Transverse colon (tissue), 4 donors: ENCODE data around the genes GPRIN3 and UNC5C.

DNA sequence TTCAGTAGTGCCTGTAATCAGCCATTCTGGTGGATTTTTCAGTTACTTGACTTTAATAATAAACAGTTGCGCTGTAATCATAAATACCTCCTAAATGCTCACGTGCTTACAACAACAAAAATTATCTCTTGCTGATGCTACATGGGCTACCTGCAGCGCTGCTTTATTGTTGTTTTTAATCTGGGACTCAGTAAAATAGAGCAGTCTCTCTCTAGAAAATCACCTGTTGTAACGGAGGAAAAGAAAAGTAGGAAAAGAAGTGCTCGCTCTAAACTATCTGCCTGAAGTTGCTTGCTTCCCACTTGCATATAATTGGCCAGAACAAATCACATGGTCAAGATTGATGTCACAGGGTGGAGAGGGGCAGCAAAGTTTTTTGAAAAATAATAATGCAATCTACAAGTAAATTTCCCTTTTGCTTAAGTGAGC lies 8.3 kb upstream of the HERC6 start:
- PRO-cap: no peak
- RAMPAGE, long total RNA, 4 experiments: no peak in any of the 4 experiments

GRCh38 chr4:88756086-88756703 lies 58.6 kb upstream of the NAP1L5 start:
- PRO-cap: no peak
- RAMPAGE, long total RNA, 4 experiments: no peak in any of the 4 experiments

GRCh38 chr4:89000787-89001507 lies 56.0 kb downstream of the FAM13A start:
- PRO-cap: unidirectional peak, plus-strand start at chr4:89001298
- RAMPAGE, long total RNA, 4 experiments: no peak in any of the 4 experiments

- PRO-cap: no peak
- RAMPAGE, long total RNA, 4 experiments: no peak in any of the 4 experiments
Measured at GRCh38 chr4:89284453-89285201, 23.0 kb downstream of the GPRIN3 start.

DNA sequence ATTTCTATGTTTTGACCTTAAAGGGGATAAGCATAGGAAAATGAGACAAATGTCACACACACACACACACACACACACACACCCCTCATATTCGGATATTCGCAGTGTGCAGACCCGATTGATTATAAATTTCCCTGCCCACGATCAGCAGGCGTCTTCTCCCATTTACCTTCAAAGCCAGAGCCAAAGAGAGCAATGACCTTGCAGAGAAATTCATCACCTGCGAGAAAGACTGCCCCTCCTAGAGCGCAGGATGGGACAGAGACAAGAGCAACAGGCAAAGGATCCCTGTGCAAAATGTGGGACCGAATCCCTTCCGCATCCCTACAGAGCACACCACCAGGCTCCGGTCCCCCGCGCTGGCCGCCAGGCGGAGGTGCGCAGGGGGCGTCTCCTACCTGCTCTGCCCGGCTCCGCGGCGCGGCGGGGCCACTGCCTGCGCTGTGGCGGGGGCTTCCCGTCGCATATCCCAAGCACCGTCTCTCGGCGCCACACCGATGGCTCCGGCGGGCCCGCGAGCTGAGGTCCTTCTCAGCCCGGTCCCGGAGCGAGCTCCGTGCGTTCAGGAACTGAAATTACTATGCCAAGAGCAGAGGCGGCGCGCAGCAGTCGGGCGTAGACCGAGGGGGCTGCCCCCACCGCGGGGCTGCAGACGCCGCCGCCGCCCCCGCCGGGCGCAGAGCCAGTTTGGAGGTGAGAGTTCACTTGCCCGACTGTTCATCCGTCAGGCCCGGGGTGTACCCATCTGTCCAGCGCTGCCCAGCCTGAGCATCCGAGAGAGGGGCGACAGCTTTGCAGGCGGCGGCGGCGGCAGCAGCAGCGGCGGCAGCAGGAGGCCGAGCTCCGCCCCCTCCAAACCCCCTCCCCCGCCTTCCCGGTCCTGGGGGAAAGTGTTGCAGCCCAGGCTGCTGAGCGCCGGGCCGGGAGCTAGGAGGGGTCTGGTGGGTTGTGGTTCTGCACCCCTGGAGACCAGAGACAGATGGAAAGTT lies at the start of gene GPRIN3:
GPRIN3 (minus strand) TSS at position 584 of the 989 bp plus-strand sequence.
- PRO-cap: unidirectional peak, plus-strand start at position 246 of the sequence; bidirectional peak, plus-strand start at position 581 of the sequence, minus-strand start at position 549 of the sequence; bidirectional peak, plus-strand start at position 685 of the sequence, minus-strand start at position 689 of the sequence
- RAMPAGE, long total RNA, 4 experiments: start-site peak on the minus strand in 2 of 4 experiments, centred at positions 364 to 806 of the sequence, 6 to 22 reads per replicate

- PRO-cap: no peak
- RAMPAGE, long total RNA, 4 experiments: no peak in any of the 4 experiments
Measured at GRCh38 chr4:89752733-89753452, 84.1 kb downstream of the SNCA start.

GRCh38 chr4:90532772-90532971 lies 405.5 kb downstream of the CCSER1 start:
- PRO-cap: no peak
- RAMPAGE, long total RNA, 4 experiments: no peak in any of the 4 experiments

DNA sequence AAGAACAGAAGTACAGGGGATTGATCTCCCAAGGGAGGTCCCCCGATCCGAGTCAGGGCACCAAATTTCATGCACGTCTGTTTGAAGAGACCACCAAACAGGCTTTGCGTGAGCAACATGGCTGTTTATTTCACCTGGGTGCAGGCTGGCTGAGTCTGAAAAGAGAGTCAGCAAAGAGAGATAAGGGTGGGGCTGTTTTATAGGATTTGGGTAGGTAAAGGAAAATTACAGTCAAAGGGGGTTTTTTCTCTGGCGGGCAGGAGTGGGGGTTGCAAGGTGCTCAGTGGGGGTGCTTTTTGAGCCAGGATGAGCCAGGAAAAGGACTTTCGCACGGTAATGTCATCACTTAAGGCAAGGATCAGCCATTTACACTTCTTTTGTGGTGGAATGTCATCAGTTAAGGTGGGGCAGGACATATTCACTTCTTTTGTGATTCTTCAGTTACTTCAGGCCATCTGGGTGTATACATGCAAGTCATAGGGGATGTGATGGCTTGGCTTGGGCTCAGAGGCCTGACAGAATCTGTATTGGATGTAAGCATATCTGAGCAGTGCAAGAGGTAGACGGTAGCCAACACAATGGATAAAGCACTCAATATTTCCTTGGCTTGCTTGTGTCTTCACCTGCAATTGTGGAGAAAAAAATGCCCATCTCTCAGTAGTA lies 26.5 kb upstream of the GRID2 start:
- PRO-cap: no peak
- RAMPAGE, long total RNA, 4 experiments: no peak in any of the 4 experiments

GRCh38 chr4:93827570-93827943 lies 996 bp upstream of the ATOH1 start:
- PRO-cap: bidirectional peak, plus-strand start at chr4:93827699, minus-strand start at chr4:93827414
- RAMPAGE, long total RNA, 4 experiments: no peak in any of the 4 experiments

GRCh38 chr4:94236759-94237414 lies 29.2 kb downstream of the SMARCAD1 start:
- PRO-cap: no peak
- RAMPAGE, long total RNA, 4 experiments: no peak in any of the 4 experiments

- PRO-cap: no peak
- RAMPAGE, long total RNA, 4 experiments: no peak in any of the 4 experiments
Measured at GRCh38 chr4:94408560-94409540, 42.9 kb upstream of the PDLIM5 start.

DNA sequence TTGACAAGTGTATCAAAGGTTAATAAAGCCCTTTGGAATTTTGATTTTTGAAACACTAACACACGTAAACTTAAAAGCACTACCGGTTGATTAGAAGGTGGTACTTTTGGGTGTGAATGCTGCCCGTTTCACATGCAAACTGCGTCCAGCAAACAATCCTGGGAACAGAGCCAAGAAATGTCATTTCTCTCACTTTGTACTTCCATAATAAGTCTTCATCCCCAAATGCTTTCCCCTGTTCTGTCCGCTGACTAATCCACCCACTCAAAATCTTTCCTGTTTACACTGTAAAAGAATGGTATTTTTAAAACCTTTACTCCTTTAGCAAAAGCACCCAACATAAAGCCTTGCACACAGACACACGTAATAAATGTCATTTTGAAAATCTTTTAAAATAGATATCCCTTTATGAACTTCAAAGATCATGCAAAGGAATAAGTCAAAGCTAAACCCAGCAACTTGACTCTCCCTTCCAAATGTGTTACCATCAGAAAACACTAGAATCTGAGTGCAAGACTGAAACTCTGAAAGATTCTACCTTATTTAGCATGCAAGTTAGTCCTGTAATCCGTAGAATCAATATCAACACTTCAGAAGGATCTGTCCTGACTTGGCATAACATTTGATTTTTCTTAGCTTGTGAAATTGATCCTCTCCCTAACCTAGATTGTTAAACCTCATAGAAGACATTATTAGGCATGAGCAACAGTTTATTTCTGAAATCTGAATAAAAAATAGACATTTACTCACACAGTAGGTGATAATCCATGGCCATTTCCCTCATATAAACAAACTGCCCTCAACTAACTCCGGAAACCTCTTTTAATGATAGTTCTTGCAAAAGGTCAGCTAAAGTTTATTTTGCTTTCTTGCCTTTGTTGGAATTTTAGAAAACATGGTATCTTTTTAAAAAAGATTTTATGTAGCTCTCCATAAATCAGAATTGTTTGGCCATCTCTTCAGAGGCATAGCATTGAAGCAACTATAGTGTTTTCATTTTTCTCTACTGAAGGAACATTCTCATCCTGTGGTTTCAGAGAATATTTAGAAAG lies 38.8 kb upstream of the PDLIM5 start:
- PRO-cap: no peak
- RAMPAGE, long total RNA, 4 experiments: no peak in any of the 4 experiments

- PRO-cap: no peak
- RAMPAGE, long total RNA, 4 experiments: no peak in any of the 4 experiments
Measured at GRCh38 chr4:94558116-94558979, 106.6 kb downstream of the PDLIM5 start.

GRCh38 chr4:94602901-94603419 lies 151.2 kb downstream of the PDLIM5 start:
- PRO-cap: no peak
- RAMPAGE, long total RNA, 4 experiments: start-site peak on the plus strand in 2 of 4 experiments, at chr4:94603141-94603308 at its widest, 5 to 6 reads per replicate

DNA sequence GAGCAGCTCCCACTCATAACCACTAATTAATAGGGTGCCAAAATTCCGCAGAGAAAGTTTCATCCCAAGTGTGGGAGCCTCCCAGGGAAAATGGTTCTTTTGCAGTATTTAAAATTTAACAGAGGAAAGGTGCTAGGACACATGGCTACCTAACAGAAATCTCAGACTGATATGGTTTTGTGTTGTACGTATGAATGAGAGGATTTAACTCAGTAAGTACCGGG lies 88.5 kb upstream of the BMPR1B start:
- PRO-cap: no peak
- RAMPAGE, long total RNA, 4 experiments: no peak in any of the 4 experiments

GRCh38 chr4:95091159-95091783 lies 333.5 kb downstream of the BMPR1B start:
- PRO-cap: no peak
- RAMPAGE, long total RNA, 4 experiments: no peak in any of the 4 experiments

DNA sequence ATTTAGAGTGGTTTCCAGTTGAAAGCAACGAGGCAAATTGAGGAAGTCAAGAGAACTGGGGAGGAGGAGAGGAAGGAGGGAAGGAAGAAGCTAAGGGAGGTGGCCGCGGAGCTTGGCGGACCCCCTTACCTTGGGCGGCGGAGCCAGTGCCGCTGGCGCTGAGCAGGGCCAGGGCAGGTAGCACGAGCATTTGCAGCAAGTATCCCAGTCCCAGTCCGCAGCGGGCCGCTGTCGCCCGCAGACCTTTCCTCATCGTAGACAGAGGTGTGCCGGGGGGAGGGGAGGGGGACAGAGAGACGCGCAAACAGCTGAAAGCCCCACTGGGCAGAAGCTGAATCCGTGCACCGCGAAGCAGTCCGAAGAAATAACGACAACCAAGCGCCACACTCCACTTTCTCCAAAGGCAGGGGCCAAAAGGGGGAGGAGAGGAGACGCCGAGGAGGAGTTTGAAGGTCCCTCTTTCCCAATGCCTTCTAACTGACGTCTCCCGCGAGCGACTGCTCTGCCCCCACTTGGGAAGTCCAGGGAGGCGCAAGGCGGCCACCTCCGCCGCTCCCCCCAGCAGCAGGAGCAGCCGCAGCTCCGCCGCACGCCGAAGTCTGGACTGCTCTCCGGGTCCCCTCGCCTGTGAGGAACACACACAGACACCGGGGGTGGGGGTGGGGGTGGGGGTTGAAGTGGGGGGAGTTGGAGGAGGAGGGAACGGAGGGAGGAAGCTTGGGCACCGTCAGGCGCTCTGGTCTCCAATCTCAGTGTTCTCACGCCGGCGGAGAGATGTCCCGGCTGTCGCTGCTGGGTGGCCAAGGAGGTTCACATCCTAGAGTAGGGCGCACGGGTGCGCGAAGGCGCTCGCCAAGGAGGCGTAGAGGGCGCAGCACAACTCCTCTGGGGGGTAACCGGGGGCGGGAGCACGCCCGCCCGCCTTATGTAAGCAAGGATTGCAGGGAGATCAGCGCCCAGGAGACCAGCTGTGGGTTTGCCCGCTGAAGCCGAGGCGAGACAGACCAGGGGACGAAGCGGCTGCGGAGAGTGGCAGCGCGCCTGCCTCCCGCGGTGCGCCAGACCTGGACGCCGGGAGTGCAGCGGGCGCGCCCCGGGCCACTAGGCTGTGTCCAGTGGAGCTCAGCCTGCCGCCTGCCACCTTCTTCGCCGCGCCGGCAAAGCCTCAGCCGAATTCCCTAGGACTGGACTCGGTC lies at the start of gene UNC5C:
UNC5C (minus strand) TSS at position 369 of the 1,196 bp plus-strand sequence.
- PRO-cap: bidirectional peak, plus-strand start at position 511 of the sequence, minus-strand start at position 366 of the sequence; bidirectional peak, plus-strand start at position 604 of the sequence, minus-strand start at position 606 of the sequence; bidirectional peak, plus-strand start at position 746 of the sequence, minus-strand start at position 794 of the sequence
- RAMPAGE, long total RNA, 4 experiments: start-site peak on the minus strand in 2 of 4 experiments, centred at positions 371 to 390 of the sequence, 23 to 37 reads per replicate

DNA sequence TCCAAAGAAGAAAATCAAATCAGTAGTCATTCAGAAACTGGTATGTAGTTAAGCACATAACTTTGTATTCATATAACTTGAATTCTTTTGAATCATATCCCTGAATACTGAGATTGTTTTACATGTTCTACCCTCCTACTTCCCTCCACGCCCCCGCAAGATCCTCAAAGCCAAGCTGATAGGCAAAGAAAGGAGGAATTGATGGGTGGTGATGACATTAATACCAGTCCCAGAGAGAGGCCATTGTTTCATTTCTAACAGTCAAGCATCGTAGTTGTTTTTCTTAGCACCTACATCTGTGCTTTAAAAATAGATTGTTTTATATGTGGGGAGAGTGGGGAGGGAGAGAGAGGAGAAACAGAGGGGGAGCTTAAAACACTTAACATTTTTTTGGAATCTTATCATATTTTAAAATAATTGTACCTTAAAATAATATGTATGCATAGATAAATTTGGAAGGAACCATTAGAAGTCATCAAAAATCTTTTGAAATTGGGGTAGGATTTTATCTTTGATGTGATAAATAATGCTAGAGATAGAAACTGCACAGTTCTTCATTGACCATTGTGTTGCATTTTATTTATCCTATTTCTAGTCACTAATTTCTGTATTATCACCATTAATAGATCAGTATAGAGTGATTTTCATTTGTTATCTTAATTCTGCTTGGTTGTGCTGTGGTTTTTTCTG lies 32.5 kb downstream of the RAP1GDS1 start:
- PRO-cap: no peak
- RAMPAGE, long total RNA, 4 experiments: no peak in any of the 4 experiments

DNA sequence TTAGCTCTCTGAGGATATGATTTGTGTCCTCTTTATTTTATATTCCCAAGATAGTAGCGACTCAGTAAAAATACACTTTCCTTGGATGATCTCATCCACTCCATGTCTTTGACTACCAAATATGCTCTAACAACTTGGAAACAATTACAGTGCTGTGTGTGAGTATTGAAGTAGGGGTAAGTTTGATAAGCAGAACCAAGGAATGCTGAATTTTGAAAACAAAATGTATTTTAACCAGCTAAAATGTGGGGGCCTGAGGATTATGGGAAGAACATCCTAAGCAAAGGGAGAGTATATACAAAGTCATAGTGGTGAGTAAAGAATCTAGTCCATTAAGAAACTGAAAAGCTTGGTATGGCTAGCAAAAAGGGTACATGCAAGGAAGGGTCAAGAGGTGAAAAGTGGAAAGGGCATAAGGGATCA lies 54.1 kb downstream of the RAP1GDS1 start:
- PRO-cap: no peak
- RAMPAGE, long total RNA, 4 experiments: start-site peak on the plus strand in 1 of 4 experiments, centred at position 366 of the sequence, 17 reads per replicate

DNA sequence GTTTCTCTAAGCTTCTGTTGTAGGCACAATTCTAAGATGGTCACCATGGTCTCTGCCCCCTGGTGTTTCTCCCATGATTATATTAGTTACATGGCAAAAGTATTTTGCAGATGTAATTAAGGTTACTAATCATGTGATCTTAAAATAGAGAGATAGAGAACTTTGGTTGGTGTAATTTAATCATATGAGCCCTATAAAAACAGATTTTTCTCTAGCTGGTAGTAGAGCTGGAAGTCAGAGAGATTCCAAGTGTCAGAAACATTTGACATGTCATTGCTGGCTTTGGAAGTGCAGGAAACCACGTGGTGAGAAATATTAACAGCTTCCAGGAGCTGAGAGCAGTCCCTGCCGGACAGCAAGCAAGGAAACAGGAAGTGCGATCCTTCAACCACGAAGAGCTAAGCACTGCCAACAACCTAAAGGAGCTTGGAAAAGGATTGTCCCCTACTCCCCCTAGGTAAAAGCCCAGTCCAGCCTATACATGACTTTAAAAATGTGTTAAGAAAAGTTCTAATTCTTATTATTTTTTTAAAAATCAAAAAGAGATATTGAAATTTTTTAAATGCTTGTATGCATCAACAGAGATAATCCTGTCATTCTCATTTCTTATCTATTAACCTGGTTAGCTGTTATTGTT lies 89.7 kb downstream of the EIF4E start:
- PRO-cap: no peak
- RAMPAGE, long total RNA, 4 experiments: no peak in any of the 4 experiments